Right ventricle myocardium (tissue), 1 donor: Measurements from ENCODE around the gene STXBP6.

GRCh38 chr14:25046417-25046880 lies 3.5 kb downstream of the STXBP6 start:
- PRO-cap, 2 experiments: no peak in any of the 2 experiments

GRCh38 chr14:25049421-25050492 lies at the start of gene STXBP6:
STXBP6 (minus strand) TSS chr14:25050147.
- PRO-cap, 2 experiments: peak in 2 of 2 experiments; most common plus-strand start chr14:25049762 (in 2); most common minus-strand start chr14:25049721 (in 2)

- PRO-cap, 2 experiments: no peak in any of the 2 experiments
Observed at GRCh38 chr14:25182662-25183199, 132.8 kb upstream of the STXBP6 start.

DNA sequence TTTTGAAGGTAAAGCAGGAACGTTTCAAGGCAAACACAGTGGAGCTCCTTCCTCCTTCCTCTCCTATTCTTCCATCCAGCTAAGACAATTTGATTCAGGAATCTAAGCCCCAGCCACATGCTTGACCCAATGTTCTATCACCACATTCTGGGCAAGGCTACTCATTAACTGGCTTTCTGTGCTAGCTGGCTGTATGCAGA lies 266.9 kb downstream of the NOVA1 start:
- PRO-cap, 2 experiments: no peak in any of the 2 experiments

- PRO-cap, 2 experiments: no peak in any of the 2 experiments
Observed at GRCh38 chr14:28264240-28264881, 502.2 kb upstream of the FOXG1 start.

- PRO-cap, 2 experiments: no peak in any of the 2 experiments
Observed at GRCh38 chr14:29924577-29925059, 3.0 kb downstream of the PRKD1 start.

DNA sequence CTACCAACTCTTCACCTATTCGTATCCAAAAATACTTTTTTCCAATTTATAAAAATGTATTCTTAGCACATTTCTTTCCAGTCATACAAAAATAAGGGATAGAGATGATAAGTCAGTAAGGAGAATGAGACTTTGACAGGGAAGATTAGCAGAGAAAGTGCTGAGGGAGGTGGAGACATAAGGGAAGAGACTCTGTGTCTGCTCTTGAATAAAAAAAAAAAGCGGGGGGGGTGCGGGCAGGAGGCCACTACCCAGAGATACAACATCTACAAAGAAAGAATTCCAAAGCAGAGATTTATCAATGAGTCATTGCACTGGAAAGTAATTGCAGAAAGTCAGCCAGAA lies 267.0 kb upstream of the PRKD1 start:
- PRO-cap, 2 experiments: no peak in any of the 2 experiments

DNA sequence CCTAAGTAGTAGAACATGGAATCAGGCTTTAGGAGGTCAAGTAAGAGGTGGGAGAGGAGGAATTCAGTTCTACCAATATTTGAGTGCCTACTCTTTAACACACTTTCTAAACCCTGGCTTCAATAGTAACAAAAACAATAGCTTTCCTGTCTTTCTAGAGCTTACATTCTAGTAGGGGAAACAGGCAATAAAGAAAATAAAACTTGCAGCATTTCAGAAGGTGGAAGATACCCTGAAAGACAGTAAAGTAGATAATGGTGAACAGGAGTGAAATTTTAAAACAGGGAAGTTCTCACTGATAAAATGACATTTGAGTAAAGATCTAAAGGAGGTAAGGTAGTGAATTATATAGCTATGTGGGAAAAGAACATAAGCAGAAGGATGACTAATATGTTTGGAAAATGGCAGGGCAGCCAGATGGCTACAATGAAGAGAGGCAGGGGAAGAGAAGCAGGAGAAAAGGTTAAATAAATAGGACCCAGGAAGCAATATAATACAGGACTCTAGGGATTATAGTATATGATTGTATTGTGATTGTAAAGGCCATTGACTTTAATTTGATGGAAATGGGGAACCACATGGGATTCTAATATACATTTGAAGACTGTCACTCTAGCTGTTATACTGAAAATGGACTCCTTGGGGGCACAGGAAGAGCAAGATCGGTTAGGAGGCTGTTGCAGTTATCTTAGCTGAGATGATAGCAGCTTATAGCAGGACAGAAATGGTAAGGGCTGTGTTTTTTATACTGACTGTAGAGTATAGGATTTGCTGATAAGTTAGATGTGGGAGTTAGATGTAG lies 33.0 kb downstream of the SCFD1 start:
- PRO-cap, 2 experiments: no peak in any of the 2 experiments

- PRO-cap, 2 experiments: no peak in any of the 2 experiments
Observed at GRCh38 chr14:30995938-30996277, 29.5 kb upstream of the AP4S1 start.

GRCh38 chr14:31000479-31001154 lies 24.8 kb upstream of the AP4S1 start:
- PRO-cap, 2 experiments: no peak in any of the 2 experiments

- PRO-cap, 2 experiments: no peak in any of the 2 experiments
Observed at GRCh38 chr14:31121122-31121785, 86.3 kb downstream of the HECTD1 start.

- PRO-cap, 2 experiments: no peak in any of the 2 experiments
Observed at GRCh38 chr14:31263409-31264195, 56.0 kb upstream of the HECTD1 start.

DNA sequence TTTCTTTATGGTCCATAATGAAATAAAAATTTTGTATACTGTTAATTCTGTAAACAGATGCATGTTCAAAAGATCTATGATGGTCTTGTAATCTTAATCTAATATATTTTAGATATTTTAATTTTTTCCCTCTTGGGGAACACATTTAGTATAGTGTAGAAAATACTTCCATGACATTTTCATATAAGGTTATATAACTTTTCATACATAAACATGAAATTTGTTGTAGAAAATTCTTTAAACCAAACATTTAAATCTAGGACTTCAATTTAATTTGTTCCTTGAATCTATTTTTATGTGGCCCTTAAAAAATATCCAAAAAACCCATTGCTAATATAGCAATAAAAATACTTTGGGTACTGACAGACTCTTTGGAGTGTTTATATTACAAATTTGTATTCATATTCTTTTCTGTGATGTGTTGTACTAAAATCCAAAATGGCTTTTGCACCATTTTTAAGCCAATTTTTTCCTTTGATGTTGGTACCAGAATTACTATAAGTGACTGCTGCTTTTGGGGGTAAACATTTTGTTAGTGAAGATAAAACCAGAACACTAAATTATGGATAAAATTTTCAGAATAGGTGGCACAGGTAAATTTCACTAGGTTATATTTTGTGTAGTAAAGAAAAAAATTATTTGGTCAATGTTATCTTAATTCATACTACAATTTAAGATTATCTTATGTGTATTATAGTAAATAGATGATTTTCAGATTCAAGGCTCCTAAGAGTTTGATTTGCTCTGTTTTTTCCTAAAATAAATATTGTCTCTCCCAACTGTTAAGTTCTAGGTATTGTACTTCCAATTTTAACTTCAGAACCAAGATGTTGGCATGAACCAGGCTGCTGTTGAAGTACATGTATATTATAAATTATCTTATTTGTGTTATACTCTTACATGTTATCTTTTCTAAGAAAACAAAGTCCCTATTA lies 78.8 kb downstream of the ARHGAP5 start:
- PRO-cap, 2 experiments: no peak in any of the 2 experiments

GRCh38 chr14:32417721-32418428 lies 88.8 kb downstream of the AKAP6 start:
- PRO-cap, 2 experiments: no peak in any of the 2 experiments

DNA sequence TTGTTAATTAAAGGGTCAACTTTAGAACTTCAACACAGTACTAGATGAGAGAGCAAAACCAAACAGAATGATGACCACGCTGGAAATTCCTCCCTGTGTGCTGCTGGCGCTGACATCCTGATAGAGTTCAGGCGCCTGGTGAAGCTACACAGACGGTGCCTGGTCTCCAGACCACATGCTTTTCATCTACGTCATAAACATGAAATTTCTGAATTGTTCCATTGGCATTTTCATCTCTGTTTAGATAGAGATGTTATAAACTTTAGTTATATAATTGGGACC lies 128.4 kb downstream of the AKAP6 start:
- PRO-cap, 2 experiments: no peak in any of the 2 experiments

DNA sequence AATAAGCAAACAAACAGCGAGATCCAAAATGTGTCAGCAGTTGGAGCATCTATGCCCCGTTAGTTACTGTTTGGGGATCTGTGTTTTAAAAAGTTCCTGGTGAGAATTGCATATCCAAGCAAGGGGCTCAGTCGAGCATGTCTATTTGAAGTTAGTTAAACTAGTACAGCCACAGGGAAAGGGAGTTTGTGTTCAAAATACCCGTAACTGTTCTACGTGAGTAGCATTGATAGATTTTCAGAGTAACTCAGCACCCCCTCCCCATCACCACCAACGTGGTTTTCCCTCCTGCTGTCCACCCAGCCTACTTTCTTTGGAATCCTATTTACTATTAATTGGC lies 1.4 kb downstream of the NPAS3 start:
- PRO-cap, 2 experiments: no peak in any of the 2 experiments

DNA sequence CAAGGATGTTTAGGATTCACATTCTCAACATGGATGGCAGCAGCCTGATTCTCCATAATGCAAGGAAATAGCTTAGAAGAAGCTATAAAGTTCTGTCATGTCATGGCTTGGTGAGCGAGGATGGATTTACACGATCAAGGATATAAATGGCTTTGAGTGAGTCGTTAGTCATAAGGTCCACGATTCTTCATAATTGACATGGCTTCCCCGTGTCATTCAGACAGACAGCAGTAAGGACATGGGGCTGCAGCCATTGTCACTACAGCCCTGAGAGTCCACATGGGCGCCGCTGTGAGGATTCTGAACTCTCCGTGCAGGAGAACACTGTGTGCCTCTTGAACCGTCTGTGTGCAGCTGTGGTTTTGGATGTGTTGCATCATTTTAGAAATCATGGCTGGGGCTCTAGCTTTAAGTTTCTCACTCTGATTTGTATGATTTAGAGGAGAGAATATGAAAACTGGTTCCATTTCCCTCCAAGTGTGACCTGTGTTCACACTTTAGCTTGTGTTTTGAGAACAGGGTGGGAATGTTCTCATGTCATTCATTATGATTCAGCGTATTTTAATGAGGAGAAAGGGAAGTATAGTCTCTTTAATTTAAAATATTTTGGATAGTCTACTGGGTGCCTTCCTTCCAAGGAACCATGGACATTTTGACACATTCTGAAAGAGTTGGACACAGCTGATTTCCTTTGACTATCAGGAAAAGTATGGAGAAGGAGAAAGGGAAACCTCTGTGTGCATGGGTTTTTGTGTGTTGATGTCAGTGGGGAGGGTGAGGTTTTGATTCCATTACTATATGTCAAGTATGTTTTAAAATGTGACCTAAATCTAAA lies 47.3 kb downstream of the NPAS3 start:
- PRO-cap, 2 experiments: peak in 1 of 2 experiments; most common minus-strand start position 293 of the sequence (in 1)

- PRO-cap, 2 experiments: no peak in any of the 2 experiments
Observed at GRCh38 chr14:33951320-33951547, 360 bp upstream of the EGLN3 start.

GRCh38 chr14:34058871-34059597 lies 108.2 kb upstream of the EGLN3 start:
- PRO-cap, 2 experiments: no peak in any of the 2 experiments

GRCh38 chr14:34361388-34362266 lies 100.4 kb downstream of the SPTSSA start:
- PRO-cap, 2 experiments: no peak in any of the 2 experiments